Heart (tissue), 3 donors: Measurements from ENCODE around the genes CENPN and BCO1.

DNA sequence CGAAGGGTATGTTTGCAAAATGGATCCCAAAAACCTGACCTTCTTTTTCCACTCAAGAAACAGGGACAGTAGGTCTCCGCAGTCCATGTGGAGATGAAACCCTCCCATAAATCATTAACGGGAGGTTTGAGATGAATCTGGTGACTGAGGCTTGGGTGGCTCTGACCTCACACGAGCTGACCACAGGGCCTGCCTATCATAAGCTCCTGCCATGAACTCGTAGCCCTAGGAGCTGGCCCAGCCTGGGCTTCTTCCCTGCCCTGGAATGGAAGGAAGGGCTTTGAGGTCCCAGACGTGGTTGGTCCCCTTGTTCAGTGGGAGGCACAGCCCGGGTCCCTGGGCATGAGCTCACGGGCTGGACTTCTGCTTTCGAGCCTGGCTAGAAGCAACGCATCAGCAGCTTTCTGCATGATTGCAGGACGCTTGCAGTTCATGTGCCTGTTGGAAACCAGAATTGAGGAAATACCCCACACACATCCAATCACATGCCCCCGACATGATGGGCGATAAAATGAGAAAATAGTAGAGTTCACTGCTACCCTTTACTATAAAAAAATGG, 293.4 kb downstream of the MAF start:
- RAMPAGE, long total RNA, 2 experiments, result no peak in any of the 2 experiments

DNA sequence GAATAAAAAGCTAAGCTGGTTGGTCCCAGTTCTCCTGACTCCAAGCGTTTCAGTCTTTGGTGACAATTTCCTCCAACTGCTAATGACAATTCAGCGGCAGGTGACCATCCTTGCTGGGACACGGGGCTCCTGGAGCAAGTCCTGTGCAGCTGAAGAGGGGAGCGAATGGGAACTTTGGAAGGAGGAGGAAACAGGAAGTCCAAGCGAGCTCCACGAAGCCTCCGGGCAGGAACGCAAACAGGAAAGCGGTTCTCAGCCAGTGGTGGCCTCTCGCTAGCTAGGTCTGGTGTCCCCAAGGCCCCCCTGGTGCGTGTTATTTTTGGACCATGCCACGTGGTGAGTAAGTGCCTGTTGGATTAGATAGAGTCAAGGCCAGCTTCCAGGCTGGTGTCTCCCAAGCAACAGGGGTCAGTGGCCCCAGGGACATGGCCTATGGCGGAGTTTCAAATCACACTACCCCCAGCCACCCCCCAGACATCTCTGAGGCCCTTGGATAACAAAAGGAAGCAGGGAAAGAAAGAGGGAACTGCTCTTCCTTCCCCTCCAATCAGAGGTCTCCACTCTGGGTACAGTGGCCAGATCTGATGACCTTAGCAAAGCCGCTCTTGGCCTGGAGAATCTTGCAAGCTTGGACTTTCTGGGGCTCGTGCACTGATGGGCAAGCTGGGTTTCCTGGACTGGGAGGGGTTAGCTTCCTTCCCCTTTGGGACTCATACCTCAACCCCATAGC, 58.3 kb downstream of the MAF start:
- RAMPAGE, long total RNA, 2 experiments, result no peak in any of the 2 experiments

DNA sequence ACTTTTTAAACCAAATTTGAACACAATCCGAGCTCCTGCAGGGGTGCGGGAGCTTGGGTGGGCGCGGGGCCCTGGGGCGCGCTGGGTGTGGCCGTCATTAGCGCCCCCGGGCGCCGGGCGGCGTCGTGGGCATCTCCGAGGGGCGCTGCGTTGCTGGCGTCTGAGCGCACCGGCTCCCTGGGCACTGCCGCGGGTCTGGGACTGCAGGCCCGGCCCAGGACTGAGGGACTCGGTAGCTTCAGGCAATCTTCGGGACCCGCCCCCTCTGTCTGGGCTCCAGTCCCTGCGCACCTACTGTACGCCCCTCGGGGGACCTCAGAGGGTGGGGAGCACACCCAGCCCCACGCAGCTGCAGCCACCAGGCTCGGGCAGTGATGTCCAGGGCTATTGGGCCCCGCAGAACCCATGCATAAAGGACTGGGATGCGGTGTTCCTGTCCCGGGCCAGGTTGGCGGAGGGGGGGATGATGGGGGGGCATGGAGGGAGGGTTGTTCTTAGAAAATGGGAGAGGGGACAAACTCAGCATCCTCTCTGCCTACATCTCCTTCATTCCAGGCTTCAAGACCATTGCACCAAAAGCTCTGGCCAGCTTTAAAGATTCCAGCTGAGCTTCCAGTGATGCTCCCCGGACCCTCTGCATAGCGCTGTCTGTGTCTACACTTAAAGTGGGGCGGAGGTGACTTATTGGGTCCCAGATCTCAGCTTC, 10.6 kb downstream of the MAF start:
- RAMPAGE, long total RNA, 2 experiments, result no peak in any of the 2 experiments

- RAMPAGE, long total RNA, 2 experiments, result no peak in any of the 2 experiments
Observed at GRCh38 chr16:80050922-80051392, 450.4 kb upstream of the MAF start.

- RAMPAGE, long total RNA, 2 experiments, result no peak in any of the 2 experiments
Observed at GRCh38 chr16:80900158-80901120, 96.0 kb upstream of the CDYL2 start.

- RAMPAGE, long total RNA, 2 experiments, result no peak in any of the 2 experiments
Observed at GRCh38 chr16:80931573-80932751, 74.7 kb downstream of the CMC2 start.

DNA sequence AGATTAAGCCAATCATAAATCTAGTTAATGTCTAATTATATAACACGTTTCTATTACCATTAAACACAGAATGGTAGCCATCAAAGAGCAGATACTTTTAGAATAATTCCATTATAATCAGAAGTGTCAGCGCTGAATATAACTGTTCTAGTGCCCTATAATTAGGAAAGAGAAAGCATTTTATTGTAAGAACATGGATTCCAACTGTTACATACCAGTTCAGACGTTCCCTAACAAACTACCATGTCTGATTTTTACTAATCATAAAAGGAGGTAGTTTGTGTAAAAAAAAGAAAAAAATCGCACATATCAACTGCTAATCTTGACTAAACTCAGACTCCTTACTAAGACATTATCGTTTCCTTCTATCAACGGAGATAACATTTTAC, 9.8 kb downstream of the CMC2 start:
- RAMPAGE, long total RNA, 2 experiments, result no peak in any of the 2 experiments

DNA sequence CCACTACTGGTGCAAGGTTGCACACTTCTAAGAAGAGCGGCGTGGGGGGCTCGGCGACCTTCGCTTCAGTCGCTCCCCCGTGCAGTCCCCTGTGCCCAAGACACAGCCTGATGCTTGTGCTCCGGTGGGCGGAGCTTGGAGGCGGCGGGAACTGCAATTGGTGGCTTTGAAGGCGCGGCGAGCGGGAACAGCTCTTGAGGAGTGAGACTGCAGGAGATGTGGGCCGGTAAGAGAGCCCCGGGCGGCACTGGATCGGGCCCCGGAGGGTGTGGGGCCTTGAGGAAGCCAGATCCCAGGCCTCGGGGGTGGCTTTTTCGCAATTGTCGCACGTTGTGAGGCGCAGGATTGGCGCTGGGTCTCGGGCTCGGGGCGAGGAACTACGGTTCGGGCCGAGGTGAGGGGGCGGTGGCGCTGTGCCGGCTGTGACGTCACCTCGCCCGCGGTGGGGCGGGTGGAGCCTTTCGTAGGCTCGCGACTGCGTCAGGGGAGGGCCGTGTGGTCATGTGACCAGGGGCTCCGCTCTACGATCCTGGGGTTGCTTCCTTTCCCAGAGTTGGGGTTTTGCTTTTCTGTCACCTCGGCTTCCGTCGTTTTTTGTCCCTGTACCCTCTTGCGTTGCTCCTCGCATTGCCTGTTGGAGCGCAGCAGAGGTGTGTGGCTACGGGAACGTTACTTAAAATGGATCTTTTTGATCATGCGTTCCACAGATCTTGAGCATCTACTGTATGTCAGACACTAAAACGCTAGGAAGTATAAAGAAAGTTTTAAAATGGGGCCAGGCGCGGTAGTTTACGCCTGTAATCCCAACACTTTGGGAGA, at the start of gene CENPN:
CENPN (plus strand) TSS at position 163 of the 819 bp plus-strand sequence.
- RAMPAGE, long total RNA, 2 experiments, result start-site peak on the plus strand in 1 of 2 experiments, centred at position 192 of the sequence, 90 reads per replicate

DNA sequence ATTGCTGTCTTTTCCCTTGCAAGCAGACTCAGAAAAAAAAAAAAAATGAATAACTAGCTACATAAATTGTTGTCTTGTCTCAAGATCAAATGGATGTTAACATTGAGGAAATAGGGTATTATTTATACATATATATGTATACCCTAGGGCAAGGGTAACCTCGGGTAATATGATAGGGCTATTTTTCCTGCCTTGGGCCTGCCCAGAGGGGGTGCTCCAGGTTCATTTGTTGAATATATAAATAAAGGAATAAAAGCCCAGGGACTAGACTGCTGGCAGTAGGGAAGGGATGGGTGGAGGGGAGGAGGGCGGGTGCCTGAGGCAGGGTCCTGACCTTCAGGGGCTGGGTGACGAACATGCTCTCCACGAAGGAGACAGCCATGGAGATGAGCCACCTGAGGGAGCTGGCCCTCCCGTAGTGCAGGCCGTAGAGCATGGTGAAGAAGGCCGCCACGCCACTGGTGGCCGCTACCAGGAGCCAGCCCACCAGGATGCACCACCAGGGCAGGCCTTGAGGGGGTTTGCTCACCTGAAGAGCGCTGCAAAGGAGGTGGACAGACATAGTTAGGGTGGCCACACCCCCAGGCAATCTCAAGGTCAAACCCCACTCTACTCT, 43.1 kb upstream of the GCSH start:
- RAMPAGE, long total RNA, 2 experiments, result no peak in any of the 2 experiments

- RAMPAGE, long total RNA, 2 experiments, result no peak in any of the 2 experiments
Observed at GRCh38 chr16:81238314-81238890, at the start of gene BCO1. Gene BCO1 (plus strand): TSS chr16:81238689.

- RAMPAGE, long total RNA, 2 experiments, result no peak in any of the 2 experiments
Observed at GRCh38 chr16:81266648-81266909, 28.1 kb downstream of the BCO1 start.

DNA sequence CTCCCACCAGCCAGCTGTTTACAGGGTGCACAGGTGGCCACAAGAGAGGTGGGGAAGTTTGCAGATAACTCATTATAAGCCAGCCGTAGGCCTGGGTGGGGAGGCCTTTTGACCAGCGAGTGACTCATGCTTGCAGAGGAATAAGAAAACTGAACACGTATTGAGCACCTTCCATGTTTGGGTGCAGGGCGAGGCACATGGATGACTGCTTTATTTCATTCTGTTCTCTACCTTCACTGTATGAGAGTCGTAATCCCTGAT, 28.4 kb downstream of the BCO1 start:
- RAMPAGE, long total RNA, 2 experiments, result no peak in any of the 2 experiments

DNA sequence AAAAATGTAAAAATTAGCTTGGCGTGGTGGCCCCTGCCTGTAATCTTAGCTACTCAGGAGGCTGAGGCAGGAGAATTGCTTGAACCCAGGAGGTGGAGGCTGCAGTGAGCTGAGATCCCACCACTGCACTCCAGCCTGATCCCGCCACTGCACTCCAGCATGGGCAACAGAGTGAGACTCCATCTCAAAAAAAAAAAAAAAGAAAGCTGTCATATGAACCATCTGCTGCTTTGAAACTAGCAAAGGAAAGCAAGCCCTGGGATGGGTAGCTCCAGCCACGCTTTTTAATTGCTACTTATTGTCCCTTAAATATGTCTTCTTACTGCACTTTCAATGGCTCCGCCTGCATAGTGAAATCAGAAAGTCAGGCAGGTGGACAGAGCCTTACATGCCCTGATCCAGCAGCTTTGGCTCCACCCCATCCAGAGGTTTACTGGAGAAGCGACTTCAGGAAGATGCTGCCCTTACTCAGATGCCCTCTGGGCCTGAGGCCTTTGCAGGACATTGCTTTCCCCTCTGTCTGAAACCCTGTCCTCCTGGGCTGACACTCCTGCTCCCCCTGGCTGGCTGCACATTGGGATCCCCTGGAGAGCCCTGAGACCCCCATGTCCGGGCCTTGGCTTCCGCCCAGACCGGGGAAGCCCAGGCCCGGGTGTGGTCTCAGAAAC, 36.4 kb downstream of the BCO1 start:
- RAMPAGE, long total RNA, 2 experiments, result no peak in any of the 2 experiments

GRCh38 chr16:81446924-81447242, 2.3 kb downstream of the CMIP start:
- RAMPAGE, long total RNA, 2 experiments, result no peak in any of the 2 experiments

GRCh38 chr16:81447243-81448348, 3.0 kb downstream of the CMIP start:
- RAMPAGE, long total RNA, 2 experiments, result no peak in any of the 2 experiments

- RAMPAGE, long total RNA, 2 experiments, result no peak in any of the 2 experiments
Observed at GRCh38 chr16:81468030-81468763, 23.6 kb downstream of the CMIP start.

DNA sequence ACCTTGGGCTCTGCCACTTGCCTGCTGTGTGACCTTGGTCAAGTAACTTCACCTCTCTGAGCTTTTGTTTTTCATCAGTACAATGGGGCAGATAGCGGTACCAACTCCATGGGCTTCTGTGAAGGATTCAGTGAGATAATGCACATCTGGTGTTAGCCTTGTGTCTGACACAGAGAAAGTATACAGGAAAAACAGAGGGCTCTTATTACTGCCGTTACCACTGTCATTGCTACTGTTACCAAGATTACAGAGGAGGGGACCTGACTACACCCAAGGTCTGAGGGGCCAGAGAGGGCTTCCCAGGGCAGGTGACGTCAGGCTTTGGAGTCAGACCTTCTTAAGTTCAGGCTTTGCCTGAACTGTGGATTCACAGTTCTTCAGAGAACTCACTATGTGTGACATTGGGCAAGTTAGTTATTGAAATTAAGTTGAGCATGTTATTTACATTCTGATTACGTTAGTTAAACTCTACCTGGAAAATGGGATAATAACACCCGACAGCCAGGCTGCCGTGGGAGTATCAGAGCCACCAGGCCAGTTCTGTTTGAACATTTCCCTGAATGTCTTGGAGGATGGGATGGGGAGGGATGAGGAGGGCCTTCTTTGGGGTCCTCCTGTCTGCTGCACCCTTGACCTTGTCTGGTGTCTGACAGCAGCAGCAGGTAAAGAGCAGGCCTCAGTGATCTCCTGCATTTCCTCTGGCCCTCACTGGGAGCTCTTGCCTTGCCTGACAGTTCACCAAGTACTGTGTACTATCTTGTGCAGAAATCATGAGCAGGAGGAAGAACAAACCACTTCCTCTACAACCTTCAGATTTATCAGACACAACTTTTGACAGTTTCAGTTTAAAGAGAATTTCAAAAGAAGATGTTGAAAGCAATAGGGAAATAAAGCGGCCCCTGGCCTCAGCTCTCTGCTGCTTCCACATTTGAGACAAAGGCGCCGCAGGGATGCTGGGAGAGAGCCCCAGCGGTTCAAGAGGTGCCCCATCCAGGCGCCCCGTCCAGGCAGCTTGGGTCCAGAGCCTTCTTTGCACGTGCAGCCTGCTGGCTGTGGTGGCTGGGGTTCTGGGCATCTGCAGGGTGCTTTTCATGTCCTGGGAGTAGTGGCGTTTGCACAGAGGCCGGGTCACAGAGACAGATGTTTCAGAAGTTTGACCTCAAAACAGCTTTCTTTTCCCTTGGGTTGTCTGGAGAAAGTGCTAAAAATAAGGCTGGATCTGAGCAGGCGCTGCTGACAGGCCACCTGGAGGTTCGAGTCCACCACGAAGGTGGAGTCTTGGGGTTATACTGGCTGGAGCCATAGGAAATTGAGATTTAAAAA, 25.2 kb downstream of the CMIP start:
- RAMPAGE, long total RNA, 2 experiments, result no peak in any of the 2 experiments

DNA sequence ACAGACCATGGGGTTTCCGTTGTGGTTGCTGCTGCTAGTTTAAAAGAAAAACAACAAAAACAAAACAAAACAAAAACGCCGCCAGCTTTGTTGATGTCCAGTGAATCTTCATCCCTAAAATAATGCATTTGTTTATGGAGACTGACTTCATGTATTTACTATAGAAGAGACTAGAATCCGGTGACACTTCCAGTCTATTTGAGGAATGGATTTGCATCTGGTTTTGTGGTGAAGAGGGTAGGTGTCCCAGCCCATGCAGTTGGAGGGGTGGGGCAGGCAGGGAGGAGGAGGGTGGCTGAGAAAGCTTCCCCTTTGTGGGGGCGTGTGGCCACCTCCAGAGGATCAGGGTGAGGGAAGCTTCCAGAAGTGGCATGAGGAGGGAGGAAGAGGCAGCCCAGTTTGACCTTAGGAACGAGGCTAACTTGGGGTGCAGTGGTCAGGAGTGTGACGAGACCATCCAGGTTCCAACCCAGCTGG, 69.4 kb downstream of the CMIP start:
- RAMPAGE, long total RNA, 2 experiments, result no peak in any of the 2 experiments

DNA sequence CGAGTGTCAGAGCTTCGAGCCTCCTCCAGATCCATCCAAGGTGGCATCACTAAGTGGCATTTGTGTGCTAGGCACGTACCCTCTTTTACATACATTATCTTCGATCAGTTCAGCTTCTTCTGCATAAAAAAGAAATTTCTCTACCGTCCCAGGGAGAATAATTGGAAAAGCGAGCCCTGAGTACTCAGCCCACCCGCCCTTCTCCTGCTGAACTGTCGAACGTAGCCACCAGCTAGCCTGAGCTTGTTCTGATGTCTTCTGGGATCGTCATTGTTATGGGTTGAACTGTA, 86.1 kb downstream of the CMIP start:
- RAMPAGE, long total RNA, 2 experiments, result no peak in any of the 2 experiments

DNA sequence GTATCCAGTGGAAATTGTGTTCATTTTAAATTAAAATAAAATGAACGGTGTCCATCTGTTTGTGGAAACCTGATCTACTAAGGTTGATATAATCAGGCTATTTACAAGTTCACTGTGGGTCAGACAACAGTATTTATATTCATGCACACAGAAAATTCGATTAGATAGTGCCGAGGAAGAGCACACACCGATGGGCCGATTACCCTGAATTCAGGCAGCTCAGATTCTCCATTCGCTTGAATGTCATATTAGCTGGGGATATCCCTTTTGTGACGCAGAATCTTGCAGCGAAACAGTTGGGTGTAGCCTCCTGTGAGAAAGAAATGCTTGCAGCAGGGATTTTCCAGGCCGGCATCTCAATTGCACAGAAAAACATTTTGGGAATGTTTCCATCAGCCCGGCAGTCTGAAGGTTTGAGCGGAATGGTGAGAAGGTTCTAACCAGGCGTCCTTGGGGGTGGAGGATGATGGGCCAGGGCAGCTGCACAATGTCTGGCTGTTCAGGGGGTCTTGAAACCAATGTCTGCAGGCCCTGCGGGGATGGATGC, 94.3 kb downstream of the CMIP start:
- RAMPAGE, long total RNA, 2 experiments, result no peak in any of the 2 experiments